ENCODE data around the genes MOB3B and AQP7.

- PRO-cap, 4 experiments = no peak in any of the 4 experiments
- RAMPAGE, long total RNA, 4 experiments = start-site peak on the plus strand in 1 of 4 experiments, at chr9:27122031-27122233 at its widest, 9 reads per replicate
Measured at GRCh38 chr9:27121865-27122604, 13.0 kb downstream of the TEK start.

GRCh38 chr9:27192466-27192828, 83.4 kb downstream of the TEK start:
- PRO-cap, 4 experiments = no peak in any of the 4 experiments
- RAMPAGE, long total RNA, 4 experiments = no peak in any of the 4 experiments

DNA sequence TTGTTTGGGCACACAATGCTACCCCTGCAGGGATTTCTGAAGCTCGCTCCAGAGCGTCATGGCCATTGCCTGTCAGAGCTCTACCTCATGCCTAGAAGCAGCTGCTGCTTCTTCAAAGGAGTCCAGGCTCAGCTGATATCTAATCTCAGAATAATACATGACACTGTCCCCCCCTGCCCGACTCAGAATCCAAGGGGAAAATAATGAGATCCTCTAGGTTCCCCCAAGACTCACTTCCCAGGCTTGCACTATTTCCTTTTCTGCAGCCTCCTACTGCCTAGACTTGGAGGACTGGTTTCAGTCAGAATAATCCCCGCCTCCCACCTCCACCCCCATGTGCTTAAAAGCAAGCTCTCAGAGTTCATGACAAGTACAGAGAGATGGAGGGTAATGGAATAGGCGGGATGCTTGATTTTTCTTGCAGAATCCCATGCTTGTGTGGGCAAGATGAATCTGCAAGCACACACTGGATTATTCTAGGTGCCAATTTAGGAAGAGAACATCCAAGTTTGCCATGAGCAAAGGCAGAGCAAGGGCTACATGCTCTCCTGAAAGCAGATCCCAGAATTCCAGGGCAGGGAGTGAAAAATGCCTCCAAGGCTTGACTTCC, 97.5 kb upstream of the IFNK start:
- PRO-cap, 4 experiments = no peak in any of the 4 experiments
- RAMPAGE, long total RNA, 4 experiments = no peak in any of the 4 experiments

- PRO-cap, 4 experiments = no peak in any of the 4 experiments
- RAMPAGE, long total RNA, 4 experiments = no peak in any of the 4 experiments
Measured at GRCh38 chr9:27489010-27489659, 35.0 kb upstream of the IFNK start.

GRCh38 chr9:27529475-27530132, at the start of gene MOB3B:
TSS of gene MOB3B (minus strand) at chr9:27529814.
- PRO-cap, 4 experiments = peak in 4 of 4 experiments; most common plus-strand start chr9:27529899 (in 1); most common minus-strand start chr9:27529777 (in 3)
- RAMPAGE, long total RNA, 4 experiments = no peak in any of the 4 experiments

- PRO-cap, 4 experiments = no peak in any of the 4 experiments
- RAMPAGE, long total RNA, 4 experiments = no peak in any of the 4 experiments
Measured at GRCh38 chr9:27654707-27655221, 81.5 kb upstream of the C9orf72 start.

DNA sequence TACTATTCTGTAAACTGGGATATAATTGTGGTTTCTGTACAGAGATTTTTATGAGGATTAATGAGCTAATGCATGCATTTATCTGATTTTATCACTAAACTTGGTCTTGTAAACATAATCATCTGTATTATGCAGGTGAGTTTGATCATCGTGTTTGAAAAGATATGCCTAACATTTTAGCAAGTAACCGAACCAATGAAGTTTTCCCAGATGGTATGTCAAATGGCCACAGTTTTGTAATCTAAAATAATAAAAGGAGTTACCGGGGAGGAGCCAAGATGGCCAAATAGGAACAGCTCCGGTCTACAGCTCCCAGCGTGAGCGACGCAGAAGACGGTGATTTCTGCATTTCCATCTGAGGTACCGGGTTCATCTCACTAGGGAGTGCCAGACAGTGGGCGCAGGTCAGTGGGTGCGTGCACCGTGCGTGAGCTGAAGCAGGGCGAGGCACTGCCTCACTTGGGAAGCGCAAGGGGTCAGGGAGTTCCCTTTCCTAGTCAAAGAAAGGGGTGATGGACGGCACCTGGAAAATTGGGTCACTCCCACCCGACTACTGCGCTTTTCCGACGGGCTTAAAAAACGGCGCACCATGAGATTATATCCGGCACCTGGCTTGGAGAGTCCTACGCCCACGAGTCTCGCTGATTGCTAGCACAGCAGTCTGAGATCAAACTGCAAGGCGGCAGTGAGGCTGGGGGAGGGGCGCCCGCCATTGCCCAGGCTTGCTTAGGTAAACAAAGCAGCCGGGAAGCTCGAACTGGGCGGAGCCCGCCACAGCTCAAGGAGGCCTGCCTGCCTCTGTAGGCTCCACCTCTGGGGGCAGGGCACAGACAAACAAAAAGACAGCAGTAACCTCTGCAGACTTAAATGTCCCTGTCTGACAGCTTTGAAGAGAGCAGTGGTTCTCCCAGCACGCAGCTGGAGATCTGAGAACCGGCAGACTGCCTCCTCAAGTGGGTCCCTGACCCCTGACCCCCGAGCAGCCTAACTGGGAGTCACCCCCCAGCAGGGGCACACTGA, 117.3 kb upstream of the C9orf72 start:
- PRO-cap, 4 experiments = no peak in any of the 4 experiments
- RAMPAGE, long total RNA, 4 experiments = no peak in any of the 4 experiments

DNA sequence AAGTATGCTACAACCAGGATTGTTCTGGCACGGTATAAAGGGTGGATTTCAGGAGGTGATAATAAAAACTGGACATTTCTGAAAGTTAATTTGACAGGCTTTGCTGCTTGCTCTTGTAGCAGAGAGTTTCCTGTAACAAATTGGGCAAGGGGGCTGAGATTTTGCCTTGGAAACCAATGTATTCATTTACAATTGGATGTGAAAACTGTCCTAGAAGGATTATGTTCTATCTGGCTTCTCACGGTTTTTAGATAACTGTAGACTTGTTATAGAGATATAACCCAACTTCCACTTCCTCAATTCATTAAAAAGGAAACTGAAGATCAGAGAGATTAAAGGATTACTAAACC, 129.8 kb upstream of the C9orf72 start:
- PRO-cap, 4 experiments = peak in 2 of 4 experiments; most common minus-strand start position 249 of the sequence (in 2)
- RAMPAGE, long total RNA, 4 experiments = no peak in any of the 4 experiments

DNA sequence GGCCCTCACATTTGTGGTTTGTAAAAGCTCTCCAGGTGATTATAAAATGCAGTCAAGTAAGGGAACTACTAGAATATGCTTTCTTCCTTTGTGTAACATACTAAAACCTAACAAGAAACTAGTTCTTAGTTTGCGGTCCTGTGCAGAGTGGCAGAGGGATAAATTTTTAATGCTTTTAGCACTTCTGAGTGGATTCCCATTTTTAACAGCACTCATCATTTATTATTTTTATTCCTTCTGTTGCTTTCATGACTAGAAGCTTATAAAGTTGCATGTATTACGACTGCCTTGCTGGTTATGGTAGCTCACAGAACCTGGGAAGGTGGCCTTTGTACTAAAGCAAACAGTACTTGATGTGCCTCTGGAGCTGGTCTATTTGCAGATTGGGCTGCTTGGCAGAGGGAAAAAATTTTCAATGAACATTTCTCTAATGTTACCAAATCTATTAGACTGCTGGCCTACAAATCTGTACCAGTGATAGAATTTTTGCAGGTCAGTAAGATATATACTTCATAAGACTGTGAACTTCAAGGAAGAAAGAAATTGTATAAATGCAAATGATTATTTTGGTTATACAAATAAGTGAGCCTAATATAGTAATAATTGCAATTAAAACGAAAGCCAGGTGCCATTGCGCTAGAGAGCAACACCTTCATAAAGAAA, 274.5 kb upstream of the C9orf72 start:
- PRO-cap, 4 experiments = no peak in any of the 4 experiments
- RAMPAGE, long total RNA, 4 experiments = no peak in any of the 4 experiments

- PRO-cap, 4 experiments = no peak in any of the 4 experiments
- RAMPAGE, long total RNA, 4 experiments = no peak in any of the 4 experiments
Measured at GRCh38 chr9:32422325-32422739, 37.9 kb downstream of the ACO1 start.

DNA sequence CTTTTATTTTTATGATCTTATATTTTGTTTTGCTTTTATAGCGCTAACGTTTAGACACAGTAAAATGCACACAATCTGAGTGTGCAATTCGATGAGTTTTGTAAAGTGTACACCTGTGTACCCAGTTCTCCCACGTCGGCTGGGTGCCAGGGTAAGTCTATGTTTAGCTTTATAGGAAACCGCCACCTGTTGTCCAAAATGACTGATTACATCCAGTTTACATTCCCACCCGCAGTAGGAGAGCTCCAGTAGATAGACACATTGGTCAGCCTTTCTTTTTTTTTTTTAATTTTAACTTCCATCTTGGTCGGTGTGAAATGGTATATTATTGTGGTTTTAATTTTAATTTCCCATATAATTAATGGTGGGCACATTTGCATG, 441 bp upstream of the RIGI start:
- PRO-cap, 4 experiments = no peak in any of the 4 experiments
- RAMPAGE, long total RNA, 4 experiments = no peak in any of the 4 experiments

- PRO-cap, 4 experiments = no peak in any of the 4 experiments
- RAMPAGE, long total RNA, 4 experiments = no peak in any of the 4 experiments
Measured at GRCh38 chr9:32550105-32550461, 2.0 kb upstream of the SMIM27 start.

GRCh38 chr9:33134843-33135535, 32.1 kb downstream of the B4GALT1 start:
- PRO-cap, 4 experiments = no peak in any of the 4 experiments
- RAMPAGE, long total RNA, 4 experiments = no peak in any of the 4 experiments

DNA sequence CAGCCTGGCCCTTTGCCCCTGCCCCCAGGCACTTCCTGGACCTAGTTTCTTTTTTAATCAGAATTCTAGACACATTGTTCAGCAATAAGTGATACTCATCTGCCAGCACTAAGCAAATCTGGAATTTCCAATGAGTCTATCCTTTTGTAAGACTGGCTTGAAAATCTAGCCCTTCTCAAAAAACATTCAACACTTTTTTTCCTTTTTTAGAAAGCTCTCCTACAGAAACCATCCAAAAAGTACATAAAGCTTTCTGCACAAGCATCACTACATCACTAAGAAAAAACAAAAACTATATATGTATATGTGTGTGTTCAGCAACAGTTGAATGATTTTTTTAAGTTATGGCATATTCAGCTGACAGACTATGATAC, 7.2 kb downstream of the B4GALT1 start:
- PRO-cap, 4 experiments = peak in 1 of 4 experiments; most common plus-strand start position 60 of the sequence (in 1)
- RAMPAGE, long total RNA, 4 experiments = no peak in any of the 4 experiments

DNA sequence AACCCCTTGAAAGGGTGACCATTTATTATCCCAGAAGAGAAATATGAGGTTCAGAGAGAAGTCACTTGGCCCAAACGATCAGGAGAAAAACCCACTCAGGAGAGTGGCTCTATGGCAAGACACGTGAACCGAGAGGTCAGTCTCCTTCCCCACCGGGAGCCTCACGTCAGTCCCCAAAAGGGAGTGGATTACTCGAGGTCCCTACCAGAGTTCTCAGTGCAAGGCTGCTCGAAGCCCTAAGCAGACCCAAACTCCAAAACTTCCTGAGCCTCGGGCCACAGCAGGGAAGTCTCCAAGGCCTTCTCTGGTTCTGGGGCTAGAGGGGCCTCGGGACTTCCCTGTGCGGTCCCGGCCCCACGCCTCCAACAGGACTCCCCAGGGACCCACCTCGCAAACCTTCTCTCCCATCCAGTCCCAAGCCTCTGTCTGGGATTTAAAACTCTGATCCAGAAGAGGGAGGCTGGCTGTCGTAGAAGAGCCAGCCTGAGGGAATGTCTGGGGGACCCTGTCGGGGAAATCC, 882 bp downstream of the B4GALT1 start:
- PRO-cap, 4 experiments = peak in 4 of 4 experiments; most common plus-strand start position 207 of the sequence (in 3); most common minus-strand start position 292 of the sequence (in 3)
- RAMPAGE, long total RNA, 4 experiments = no peak in any of the 4 experiments

GRCh38 chr9:33244203-33244620, 4.2 kb downstream of the SPINK4 start:
- PRO-cap, 4 experiments = no peak in any of the 4 experiments
- RAMPAGE, long total RNA, 4 experiments = no peak in any of the 4 experiments

DNA sequence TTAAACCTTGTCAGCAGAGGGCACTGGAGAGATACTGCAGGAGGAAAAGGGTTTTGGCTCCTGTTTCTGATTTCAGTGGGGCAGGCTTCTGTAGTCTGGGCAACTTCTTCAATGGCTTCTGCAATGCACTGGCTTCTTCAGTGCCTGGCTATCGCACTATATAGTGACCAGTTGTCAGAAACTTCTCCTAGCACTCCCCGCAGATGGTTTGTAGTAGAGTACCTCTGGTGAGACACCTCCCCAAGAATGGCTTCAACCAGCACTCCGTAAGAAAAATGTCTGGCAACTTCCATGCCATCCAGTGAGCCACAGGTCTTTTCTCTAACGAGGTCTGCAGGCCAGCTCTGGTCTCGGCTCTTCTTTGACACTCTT, 3.2 kb upstream of the NFX1 start:
- PRO-cap, 4 experiments = no peak in any of the 4 experiments
- RAMPAGE, long total RNA, 4 experiments = no peak in any of the 4 experiments

- PRO-cap, 4 experiments = no peak in any of the 4 experiments
- RAMPAGE, long total RNA, 4 experiments = no peak in any of the 4 experiments
Measured at GRCh38 chr9:33393567-33394548, 8.5 kb downstream of the AQP7 start.

DNA sequence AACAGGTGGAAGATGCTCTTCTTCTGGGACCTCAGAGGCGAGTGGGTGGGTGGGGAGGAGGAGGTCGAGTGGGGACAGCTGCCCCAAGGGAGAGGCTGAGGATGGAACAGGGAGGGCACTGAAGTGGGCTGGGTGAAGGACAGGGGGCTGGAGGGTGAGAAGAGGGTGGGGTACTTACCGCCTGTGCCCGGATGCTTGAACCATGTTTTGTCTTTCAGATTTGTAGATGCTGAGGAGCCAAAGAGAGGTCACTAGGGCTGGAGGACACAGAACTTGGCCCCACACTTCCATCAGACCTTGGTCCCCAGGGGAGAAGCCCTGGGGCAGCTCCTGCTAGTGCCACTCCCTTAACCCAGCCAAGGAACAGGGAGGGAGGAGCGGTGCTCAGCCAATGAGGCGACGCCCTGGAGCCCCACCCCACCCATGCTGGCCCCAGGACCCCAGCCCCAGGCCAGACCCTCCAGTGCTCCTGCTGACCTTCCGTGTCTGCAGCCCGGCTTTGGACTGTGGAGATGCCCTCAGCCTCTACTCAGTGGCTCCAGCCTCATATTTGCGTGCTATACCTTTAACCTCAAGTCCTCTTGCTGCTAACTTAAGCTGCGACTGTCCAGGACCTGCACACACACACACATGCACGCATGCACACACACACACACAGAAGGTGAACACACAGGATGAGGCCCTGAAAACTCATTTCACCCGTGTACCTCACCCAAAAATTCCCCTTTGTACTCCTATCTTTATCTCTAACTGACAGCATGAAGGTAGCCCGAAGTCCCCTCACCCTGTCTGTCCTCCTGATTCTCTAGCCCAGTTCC, 1.1 kb downstream of the AQP7 start:
- PRO-cap, 4 experiments = no peak in any of the 4 experiments
- RAMPAGE, long total RNA, 4 experiments = no peak in any of the 4 experiments

DNA sequence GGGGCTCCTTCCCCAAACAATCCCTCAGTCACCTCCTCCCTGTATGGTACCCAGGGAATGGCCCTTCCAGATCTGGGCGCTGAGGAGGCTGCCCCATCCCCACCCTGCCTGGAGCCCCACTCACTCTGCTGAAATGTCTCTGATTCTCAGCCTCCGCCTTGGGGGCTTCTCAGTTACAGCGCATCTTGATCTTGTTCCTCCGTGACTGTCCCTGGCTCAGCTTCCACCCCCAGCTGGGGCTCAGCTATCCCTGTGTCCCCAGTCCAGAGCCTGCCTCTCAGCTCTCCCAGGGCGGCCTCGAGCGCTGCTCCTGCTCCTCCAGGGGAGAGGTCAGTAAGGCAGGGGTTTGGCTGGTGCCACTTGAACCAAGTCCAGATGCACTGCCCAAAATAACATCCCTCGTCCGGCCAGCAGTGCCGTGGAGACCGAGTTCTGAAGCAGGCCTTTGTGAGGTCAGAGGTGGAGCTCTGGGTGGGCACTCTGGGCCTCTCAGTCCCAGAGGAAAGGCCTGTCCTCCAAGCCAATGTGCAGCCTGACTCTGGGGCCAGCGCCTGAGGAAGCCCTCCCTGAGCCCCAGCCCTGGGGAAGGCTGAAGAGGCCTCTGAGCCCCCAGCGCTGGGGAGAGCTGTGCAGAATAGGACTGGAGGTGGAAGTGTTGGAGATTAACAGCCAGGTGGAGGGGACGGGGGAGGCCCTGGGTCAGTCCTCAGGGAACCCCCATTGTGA, at the start of gene AQP7:
AQP7 (minus strand) TSS at position 320 of the 726 bp plus-strand sequence.
- PRO-cap, 4 experiments = no peak in any of the 4 experiments
- RAMPAGE, long total RNA, 4 experiments = start-site peak on the minus strand in 3 of 4 experiments, centred at positions 285 to 300 of the sequence, 7 to 8 reads per replicate